Camera-type eye (tissue), 1 donor: ENCODE results near the gene DDX1.

- RAMPAGE, long total RNA = no peak
Measured at GRCh38 chr2:11692936-11693504, 23.0 kb upstream of the NTSR2 start.

DNA sequence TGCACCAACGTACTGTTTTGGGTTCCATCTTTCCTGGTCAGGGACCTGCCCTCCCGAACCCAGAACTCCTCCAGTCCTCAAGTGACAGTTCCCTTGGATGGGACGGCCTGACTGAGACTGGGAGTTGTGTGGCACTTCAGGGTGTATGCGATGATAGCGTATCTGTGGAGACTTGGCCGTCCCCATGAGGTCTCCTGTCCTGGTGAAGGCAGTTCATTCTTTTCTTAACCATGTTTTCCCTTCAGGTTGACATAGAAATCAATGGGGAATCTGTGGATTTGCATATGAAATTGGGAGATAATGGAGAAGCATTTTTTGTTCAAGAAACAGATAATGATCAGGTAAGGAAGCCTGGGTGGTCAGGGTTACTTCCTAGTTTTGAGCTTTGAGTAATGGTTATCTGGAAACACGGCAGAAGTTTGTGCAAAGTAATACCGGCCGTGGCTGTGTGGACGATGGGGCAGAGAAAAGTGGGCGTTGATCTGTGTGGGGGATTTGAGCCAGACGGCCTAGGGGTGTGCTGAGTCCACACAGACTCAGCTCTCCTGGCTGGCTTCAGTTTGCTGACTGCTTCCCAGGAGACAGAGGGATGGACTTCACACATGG lies 21.2 kb downstream of the LPIN1 start:
- RAMPAGE, long total RNA = no peak

DNA sequence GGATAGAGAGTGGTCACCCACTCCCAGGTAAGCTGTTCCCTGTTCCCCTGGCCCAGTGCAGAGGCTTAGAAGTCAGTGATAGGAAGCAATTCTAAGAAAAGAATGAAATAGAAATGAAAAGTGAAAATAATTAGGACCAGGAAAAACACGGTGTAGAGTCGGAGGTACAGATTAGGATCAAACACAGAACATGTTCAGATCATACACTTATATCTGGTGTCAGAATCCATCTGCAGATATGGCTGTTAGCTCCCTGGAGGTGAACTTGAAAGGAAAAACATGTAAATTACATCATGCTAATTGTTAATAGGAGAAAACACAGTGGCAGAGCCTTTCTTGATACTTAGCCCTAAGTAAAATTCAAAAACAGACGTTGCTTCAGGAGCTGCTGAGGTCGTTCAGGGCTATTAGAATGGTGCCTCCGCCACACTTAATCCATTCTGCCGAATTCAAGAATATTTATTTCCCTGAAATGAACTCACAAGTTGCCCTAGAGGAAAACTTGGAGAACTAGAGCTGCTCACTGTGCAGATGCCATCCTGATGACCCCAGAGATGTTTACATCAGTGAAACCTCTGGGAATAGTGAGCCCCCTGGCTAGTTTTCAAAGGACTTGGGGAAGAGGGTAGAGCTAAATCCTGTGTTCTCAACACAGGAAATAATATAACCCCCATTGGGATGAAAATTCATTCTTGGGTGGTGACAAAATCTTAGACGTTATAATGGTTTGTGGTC lies 27.5 kb downstream of the LPIN1 start:
- RAMPAGE, long total RNA = no peak

GRCh38 chr2:11784667-11785306 lies 38.4 kb downstream of the LPIN1 start:
- RAMPAGE, long total RNA = no peak

- RAMPAGE, long total RNA = no peak
Measured at GRCh38 chr2:11822614-11823391, 76.4 kb downstream of the LPIN1 start.

DNA sequence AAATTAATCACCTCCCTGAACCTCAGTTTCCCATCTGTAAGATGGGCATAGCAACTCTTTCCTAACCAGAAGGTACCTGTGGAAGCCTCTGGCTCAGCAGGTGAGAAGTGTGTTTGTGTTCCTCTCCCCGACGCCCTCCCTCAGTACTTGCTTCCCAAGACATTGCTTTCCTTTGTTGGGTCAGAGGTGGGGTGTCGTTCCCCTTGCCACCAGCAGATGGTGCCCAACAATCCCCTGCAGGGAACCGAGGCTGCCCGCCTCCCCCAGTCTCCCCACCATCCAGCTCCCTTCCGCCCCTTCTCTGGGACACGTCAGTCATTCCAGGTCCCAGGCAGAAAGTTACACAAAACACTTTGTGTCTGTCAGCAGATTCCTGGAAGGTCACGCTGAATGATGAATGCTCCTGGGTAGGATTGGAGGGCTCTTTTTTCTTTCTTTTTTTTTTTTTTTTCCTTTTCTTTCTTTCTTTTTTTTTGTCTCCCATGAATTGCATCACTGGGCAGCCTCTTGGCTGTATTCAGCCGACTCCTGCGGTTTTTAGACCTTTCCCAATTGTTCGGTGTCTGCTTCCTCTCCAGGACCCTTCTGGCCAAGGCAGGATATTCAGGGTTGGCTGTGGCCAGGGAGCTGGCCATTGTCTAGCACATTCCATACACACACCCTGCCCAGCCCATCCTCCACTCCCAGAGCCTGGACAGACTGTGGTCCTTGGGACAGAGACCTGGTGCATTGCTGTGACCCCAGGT lies 117.3 kb downstream of the LPIN1 start:
- RAMPAGE, long total RNA = no peak

- RAMPAGE, long total RNA = no peak
Measured at GRCh38 chr2:12079353-12079770, 332.9 kb downstream of the LPIN1 start.

DNA sequence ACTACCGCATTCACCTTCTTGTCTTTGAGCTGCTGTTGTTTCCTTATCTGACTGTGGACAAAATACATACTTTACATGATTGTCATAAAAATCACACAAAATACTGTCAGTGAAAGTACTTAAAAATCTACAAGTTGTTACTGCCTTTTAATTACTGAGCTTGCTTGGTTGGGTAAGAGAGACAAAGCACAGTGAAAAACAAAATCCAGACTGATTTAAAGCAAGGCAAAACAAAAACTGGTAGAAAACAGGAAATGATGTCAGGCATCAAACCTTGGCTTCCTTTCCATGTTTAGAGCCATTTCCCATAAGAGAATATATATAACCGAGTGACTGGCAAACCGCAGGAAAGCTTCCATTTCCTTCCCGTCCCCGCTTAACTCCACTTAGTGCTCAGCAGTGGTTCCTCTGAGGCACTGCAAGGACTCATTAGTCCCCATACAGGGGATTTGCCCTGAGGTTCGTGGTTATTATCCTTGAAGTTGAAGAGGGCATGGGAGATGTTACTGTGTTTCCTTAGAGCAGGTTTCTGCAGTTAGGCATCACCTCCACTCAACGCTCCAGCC lies 446.3 kb downstream of the LPIN1 start:
- RAMPAGE, long total RNA = no peak

GRCh38 chr2:12262444-12263083 lies 454.2 kb upstream of the TRIB2 start:
- RAMPAGE, long total RNA = no peak

DNA sequence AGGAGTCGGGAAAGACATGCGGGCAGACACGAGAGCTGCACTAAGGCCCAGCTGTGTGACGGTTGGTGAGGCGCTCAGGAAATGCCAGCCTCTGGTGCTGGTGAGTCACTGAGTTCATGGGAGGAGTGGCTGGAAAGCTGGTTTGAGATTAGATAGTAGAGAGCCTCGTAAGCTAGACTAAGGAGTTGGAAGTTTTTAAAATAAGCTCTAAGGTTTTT lies 390.9 kb upstream of the TRIB2 start:
- RAMPAGE, long total RNA = no peak

DNA sequence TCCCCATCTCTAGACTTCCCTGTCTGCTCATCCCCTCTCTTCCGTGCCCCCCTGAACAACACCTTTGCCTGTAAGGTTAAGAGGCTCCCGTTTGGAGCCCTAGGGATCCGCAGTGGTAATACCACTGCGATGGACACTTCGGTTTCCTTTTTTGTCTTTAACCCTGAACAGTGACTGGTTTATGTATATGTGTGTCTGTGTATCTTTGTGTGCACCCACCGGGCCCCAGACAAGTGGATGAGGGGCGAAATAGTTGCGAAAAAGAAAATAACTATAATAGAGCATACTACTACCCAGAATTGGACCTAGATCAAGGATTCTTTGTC lies 2.5 kb downstream of the TRIB2 start:
- RAMPAGE, long total RNA = no peak

- RAMPAGE, long total RNA = no peak
Measured at GRCh38 chr2:12732602-12733304, 16.0 kb downstream of the TRIB2 start.

DNA sequence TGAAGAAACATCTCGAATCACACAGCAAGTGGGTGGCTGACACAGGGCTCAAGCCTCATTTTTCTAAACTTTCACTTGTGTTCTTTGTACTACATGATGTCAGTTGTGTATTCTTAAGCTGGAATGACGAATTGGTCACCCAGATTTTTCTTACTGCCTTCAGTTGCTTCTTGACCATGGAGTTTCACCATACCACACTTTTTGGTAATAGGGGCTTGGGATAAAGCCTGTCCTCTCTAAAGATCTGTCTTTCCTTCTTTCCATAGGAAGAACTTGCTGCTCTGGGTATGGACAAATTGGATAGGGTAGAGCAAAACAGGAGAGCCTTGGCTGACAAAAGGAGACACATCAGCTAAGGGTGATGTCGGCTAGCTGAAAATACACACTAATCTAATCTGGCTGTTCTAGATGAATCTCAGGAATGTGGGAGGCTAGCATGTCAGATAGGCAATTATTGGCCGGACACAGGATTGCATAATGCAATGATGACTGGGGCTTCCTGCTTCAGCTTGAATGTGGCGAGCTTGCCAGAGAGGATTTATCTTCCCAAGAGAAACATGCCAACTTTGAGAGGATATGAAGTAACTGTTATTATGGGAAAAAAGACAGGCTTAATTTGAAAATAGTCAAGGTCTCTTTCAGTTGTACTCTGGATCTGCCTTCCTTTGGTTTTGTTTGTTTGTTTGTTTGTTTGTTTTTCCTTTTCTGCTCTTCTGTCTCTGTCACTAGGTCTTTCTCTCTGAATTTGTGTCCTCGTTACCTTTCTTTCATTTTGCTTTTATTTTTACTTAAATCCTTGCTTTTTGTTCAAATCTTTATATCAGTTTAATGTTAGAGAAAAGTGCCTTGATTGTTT lies 102.3 kb downstream of the TRIB2 start:
- RAMPAGE, long total RNA = no peak

DNA sequence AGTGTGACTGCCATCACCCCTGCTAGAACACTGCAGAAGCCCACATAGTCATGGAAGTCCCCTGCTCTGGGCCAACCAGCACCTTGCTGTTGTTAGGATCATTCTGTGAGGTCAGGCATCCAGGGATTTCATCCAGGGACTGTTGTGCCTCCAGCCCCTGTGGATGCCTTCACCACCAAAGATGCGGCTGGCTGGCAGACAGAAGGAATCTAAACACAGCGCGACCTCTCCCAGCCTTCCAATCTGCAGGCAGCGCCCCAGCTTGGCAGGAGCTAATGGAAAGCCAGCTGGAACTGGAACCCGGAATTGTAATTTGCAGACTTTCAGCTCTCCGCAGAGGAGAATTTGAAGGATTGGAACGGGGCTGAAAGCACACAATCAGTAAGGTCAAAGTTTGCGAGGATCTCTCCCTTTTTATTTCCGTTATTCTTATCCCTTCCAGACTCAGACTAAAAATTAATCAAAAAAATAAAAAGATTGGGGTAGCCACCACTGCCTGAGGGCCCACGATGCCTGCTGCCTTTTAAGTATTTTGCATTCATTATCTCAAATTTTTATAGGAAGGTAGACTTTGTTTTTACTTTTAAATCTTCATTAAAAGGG lies 127.8 kb downstream of the TRIB2 start:
- RAMPAGE, long total RNA = no peak

- RAMPAGE, long total RNA = no peak
Measured at GRCh38 chr2:14631728-14631967, 869 bp upstream of the LRATD1 start.

DNA sequence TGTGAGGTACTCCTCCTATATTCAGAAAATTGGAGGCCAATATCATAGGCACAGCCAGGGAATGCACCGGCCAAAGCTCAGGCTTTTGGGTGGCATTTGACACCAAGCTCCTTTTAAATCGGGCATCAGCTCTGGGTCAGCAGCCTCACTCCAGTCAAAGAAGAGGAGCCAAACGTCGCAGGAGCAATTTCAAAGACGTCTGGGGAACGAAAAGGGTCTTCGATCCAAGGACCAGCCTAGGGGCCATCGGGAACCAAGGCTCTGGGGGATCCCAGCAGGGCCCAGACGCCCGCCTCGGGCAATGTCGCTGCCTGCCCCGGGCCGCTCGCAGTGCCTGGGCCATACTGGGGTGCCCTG lies 571 bp upstream of the LRATD1 start:
- RAMPAGE, long total RNA = no peak

GRCh38 chr2:14633031-14633335 lies 466 bp downstream of the LRATD1 start:
- RAMPAGE, long total RNA = no peak

DNA sequence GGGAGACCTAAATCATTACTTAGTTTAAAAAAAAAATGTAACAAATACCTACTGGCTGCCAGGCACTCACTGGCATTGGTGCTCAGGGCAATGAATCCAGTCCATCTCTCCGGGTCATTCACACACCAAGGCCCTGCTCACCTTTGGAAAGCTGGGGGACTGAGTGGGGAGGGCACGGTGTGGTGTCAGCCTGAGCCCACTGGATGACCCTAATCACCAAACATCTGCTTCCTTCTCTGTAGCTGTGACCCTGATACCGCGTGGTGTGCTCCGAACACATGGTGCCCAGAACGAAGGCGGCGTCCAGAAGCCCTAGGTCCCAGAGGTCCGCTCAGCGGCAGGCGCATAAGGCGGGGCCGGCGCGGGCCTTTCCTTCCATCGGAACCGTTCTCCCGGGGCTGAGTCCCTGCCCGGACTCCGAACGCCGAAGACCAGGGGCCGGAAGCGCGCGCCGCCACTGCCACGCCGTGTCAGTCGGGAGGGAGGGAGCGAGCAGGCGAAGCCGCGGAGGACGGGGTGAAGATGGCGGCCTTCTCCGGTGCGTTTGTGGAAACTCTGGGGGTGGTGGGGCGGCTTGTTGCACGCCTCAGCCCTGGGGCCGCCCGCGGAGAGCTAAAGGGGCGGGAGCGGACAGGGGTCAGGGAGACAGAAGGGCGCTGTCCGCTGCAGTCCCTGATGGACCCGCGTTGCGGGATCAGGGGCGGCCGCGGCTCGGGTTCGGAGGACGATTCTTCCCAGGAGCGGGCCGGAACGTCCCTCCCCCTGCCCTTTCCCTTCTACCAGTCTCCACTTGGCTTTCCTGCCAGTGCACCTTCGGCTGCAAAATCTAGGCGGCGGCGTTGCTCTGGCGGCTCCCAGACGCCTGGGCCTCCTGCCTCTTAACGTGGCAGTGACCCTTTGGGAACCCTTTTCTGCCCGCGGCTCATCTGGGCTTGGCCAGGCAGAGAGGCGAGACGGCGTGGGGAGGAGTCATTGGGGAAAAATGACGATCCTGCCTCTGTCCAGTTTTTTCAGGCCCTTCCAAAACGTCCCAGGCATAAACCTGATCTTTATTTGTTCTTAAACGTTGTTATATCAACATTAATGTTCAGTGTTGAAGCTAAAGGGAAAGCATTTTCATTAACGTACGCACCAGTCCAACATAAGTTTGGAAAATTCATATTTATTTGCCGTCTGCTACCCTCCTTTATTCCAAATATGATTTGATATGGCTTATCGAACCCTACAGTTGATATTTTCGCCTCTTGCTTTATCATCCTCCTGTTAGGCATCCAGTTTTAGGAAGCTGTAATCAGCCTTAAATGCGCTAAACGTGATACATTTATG lies at the start of gene DDX1:
DDX1 (plus strand) TSS at position 457 of the 1,326 bp plus-strand sequence.
- RAMPAGE, long total RNA = no peak

DNA sequence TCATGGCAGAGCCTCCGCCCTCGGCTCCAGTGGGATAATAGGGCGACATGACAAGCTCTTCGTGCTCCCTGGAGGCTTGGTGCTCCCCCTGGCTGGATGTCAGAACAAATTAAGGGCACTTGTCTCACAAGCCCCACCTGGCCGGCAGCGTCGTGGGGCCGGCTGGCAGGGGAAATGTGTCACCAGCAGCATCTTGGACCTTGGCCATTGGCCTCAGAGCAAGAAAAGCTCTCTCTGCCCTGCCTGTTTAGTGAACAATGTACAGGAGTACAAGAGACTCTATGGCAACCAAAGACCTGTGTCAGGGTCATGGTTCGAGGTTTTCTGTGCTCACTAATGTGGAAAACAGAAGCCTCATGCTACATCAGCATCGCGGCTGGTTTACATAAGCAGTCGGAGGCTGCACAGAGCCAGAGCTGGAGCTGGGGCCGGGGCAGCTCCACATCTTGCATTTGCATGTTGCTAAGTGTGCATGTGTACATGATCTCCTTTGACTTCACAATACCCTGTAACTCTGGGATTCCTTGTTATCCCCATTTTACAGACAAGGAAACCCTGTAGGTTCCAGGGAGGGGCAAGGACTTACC lies 153.8 kb downstream of the MYCN start:
- RAMPAGE, long total RNA = no peak

GRCh38 chr2:16562847-16563046 lies 102.9 kb downstream of the CYRIA start:
- RAMPAGE, long total RNA = no peak